ENCODE measurements around a stretch of chr1.

DNA sequence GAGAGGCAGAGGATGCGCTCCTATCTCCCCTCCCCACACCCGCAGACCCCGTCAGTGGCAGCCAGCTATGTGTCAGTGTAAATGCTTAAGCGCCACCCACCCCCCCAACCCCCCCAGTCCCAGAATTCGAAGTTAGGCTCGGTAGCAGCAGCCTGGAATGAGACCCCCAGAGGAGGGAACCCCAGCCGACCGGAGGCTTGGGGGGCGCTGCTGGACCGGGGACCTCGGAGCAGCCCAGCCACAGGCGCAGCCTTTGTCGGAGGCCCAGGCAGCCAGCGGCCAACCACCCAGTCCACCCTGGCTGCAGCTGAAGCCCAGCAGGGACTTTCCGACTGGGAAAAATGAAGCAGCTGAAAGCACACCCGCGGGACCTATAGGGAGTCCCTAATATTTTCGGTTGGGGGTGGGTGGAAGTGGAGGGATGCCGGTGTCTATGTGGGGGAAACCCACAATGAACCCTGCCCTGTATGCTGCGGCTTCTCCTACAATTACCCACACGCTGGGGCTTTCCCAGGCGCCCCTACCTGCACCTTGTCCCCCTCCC is 606 bp downstream of the CCDC28B start:
- PRO-cap, 2 experiments: no peak in any of the 2 experiments

DNA sequence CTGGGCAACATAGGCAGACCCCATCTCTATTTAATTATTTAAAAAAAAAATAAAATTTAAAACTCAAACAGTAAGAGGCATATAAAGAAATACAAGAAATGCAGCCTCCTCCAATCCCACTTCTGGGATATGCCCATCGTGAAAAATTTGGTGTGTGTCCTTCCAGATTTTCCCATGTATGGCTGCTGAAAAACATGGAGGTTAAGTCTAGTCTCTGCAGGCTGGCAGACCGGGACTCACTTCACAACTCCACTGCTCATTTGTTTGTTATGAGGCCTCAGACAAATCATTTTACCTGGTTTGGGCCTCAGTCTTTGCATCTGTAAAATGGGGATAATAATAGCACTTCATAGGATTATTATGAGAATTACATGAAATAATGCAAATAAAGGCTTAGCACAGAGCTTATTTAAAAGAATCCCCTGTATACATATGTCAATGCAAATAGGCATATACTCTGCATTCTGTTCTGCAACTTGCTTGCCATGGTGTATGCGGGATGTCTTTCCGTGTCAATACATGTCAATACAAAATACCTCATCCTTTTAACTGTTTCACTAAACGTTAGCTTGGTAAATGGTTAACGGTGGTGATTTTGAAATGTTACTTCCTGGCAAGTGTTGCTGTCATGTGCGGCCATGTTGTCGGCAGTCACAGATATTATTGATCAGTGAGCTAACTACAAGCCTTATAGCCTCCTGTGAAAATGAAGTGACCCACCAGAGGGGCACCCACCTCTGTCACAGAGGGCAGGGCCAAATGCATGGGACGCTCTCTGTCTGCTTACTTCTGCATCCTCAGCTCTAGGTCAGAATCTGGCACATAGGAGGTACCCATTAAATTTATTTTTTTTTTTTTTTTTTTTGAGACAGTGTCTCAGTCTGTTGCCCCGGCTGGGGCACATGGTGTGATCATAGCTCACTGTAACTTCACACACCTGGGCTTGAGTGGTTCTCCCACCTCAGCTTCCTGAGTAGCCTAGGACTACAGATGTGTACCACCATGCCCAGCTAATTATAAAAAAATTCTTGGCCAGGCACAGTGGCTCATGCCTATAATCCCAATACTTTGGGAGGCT is 4.2 kb downstream of the LCK start:
- PRO-cap, 2 experiments: peak in 2 of 2 experiments; most common plus-strand start position 656 of the sequence (in 1); most common minus-strand start position 519 of the sequence (in 2)

- PRO-cap, 2 experiments: no peak in any of the 2 experiments
These were observed 18.0 kb upstream of the HDAC1 start for GRCh38 chr1:32273687-32274400.

- PRO-cap, 2 experiments: no peak in any of the 2 experiments
These were observed 10.2 kb downstream of the FAM229A start for GRCh38 chr1:32352232-32352389.

DNA sequence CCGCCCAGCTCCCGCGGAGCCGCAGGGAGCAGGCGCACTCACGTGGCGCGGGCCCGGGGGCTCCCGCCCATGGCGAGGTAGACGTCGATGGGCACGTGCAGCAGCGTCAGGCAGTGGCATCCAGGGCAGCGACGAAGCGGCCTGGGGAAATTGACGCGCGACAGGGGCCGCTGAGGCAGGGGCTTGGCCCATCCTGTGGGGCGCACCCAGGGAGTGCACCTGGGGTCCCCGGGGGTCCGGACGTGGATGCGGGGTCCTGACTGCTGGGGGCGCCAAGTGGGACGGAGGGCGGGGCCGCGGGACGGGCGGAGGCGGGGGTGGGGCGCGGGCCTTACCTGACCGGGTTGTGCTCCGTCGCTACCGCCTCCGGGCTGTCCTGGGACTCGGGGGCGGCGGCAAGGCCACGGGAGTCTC is 883 bp downstream of the FAM229A start:
- PRO-cap, 2 experiments: no peak in any of the 2 experiments

DNA sequence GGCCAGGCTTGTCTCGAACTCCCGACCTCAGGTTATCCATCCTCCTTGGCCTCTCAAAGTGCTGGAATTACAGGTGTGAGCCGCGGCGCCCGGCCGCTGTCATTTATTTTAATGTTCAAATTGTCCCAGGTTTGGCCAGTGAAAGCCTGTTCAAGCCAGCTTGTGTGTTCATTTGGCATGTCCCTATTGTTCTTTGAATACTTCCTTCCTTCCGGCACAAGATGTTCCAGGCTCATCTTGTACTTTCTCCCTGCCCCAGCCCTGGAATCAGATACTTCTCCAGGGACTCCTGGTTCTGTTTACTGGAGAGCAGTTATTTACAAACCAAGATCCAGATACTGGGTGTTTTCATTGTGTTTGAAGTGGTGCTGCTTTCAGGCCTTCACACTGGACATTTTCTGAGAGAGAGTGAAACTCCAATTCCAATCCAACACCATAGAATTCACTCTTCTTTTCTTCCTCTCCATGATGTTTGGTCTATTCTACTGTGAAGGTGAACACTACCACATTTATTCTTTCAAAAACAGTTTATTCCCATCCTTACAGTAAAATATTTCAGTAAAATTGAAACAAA is 37.1 kb downstream of the ZBTB8B start:
- PRO-cap, 2 experiments: no peak in any of the 2 experiments

DNA sequence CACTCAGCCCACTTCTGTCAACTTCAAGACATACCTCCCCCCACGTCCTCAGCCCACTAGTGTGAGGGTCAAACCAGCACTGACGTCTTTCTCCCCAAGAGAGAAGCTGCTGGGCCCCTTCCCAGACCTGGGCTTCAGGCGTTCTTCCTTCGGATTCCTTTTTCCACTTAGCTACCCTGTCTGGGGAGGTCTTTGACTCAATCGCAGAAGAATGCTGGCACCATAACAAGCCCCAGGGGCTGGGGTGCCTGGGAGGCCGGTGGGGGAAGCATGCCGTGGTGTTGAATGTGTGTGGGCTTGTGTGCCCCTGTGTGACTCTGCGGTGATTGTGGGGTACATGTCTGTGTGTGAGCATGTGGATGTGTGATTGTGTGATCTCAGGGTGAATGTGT is 850 bp upstream of the SYNC start:
- PRO-cap, 2 experiments: no peak in any of the 2 experiments

DNA sequence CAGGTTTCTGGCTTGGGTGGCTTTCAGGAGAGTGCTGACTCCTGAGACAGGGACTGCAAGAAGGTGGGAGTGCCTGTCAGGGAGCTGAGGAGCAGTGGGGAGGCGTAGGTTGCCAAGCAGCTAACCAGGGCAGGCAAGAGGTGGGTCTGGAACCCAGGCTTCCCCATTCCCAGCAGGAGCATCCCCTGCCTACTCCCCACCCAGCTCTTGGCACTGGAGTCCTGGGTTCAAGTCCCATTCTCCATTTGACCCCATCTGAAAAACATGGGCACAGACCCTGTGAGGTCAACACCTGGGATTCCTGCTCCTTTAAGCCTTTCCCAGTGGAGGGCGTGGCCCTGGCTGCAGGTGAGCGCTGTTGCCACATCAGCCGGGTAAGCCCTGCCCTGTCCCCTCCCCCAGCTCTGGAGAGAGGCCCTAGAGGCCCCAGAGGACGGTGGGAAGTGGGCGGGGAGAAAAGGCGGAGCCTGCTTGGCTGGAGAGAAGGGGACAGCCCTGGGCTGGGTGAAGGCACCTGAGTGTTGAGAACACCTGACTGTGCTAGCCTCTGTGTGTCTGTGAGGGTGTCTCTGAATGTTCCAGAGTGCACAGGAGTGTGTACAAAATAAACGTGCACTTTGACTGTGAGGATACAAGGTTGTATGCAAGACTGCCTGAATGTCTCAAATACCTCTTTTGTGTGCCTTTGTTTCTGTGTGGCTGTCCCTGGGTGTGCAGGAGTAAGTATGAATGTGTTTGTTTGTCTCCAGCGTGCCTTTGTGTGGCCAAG is 14.0 kb upstream of the SYNC start:
- PRO-cap, 2 experiments: no peak in any of the 2 experiments

DNA sequence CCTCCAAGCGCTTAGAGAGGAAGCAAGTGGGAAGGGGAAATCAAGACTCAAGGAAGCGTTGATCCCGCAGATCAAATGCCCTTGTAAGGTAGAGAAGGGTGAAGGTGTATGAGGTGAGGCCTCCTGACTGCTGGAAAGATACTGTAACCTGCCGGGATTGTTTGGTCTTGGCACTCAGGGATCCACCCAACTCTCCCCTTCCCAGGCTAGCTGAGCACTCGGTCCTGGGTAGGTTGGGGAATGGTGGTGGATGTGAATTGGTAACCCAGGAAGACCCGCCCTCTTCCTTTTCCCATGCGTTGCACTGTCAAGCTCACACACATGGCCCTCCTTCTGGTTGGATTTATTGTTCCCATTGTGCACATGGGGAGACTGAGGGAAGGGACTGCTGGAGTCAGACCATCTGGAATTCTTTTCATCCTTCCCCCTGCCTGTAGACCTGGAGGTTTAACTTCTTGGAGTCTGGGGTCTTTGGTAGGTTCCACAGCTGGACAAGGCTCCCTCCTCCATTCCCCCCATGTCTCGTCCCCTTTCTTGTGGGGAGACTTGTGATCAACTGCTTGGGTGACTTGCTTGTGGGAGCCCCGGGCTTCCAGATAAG is 16.5 kb downstream of the KIAA1522 start:
- PRO-cap, 2 experiments: no peak in any of the 2 experiments

DNA sequence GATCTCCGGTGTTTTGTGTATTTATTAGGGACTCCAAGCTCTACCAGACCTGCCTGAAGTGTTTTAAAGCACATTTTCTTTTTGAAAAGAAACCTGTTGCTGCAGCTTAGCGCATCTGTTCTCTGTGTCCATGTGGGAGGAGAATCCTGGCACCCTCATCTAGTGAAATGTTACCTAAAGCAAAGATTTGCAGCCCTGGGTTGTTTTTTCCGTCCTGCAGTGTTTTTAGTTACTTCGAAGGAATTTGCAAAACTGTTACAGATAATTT is 978 bp downstream of the S100PBP start:
- PRO-cap, 2 experiments: no peak in any of the 2 experiments

- PRO-cap, 2 experiments: no peak in any of the 2 experiments
These were observed 8.3 kb upstream of the RNF19B start for GRCh38 chr1:32972696-32973511.

DNA sequence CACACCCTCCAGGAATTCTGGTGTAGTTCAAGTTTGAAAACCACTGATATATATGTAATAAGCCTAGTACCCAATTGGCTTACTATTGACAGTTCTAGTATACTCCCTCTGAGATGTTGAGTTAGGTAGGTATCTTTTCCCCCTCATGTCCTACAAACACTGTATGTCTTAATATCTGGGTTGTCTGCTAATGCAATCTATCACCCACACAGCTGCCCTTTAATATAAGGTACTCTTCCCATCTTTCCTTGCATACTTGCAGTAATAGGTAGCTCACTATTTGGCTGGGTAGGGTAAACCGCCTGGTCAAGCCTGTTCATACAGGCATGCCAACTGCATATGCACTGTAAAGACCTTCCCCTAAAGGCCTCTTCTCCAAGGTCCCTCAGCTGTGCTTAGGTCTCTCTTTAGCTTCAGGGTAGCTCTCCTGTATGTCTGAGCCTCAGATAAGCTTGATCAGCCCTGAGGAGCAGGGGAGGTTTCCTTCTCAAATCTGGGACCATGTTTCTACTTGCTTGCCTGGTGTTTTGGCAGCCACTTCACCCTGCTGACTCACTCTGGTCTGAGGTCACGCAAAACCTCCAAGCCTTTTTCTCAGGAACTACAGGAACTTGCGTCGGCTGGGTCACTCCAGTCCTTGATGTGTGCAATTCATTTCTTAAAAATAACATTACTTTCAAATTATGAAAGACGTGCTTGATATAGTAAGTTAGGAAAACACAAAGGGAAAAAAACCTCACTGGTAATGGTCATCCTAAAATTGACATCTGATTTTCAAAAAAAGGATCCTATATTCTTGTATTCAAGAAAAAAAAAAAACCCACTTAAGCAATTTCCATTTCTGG is 24.5 kb upstream of the RNF19B start:
- PRO-cap, 2 experiments: no peak in any of the 2 experiments

GRCh38 chr1:33002559-33003406 is 33.9 kb downstream of the AK2 start:
- PRO-cap, 2 experiments: no peak in any of the 2 experiments

GRCh38 chr1:33008344-33009087 is 28.2 kb downstream of the AK2 start:
- PRO-cap, 2 experiments: no peak in any of the 2 experiments

- PRO-cap, 2 experiments: no peak in any of the 2 experiments
These were observed 4.6 kb downstream of the AK2 start for GRCh38 chr1:33031972-33032690.

- PRO-cap, 2 experiments: no peak in any of the 2 experiments
These were observed 13.6 kb upstream of the AK2 start for GRCh38 chr1:33050153-33050799.

- PRO-cap, 2 experiments: no peak in any of the 2 experiments
These were observed 25.1 kb downstream of the TRIM62 start for GRCh38 chr1:33156812-33157130.

GRCh38 chr1:33256625-33257864 is 753 bp downstream of the ZNF362 start:
- PRO-cap, 2 experiments: peak in 2 of 2 experiments; most common plus-strand start chr1:33257102 (in 2); most common minus-strand start chr1:33256911 (in 1)

DNA sequence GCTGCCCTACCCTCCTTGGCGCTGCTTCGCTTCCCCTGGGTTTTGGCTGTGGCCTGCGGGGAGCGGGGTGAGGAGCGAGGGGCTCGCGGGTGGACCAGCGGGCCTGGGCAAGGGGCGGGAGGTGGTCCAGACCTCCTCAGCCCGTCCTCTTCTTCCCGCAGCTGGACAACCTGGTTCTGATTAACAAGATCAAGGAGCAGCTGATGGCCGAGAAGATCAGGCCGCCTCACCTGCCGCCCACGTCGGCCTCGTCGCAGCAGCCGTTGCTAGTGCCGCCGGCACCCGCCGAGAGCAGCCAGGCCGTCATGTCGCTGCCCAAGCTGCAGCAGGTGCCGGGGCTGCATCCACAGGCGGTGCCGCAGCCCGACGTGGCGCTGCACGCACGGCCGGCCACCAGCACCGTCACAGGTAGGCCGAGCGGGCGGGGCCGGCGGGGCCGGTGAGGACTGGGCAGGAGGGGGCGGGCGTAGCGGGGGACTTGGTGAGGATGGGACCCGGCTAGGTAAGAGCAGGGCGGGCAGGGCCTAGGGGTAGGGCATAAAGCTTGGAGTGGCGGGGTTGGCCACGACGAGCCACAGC is 20.0 kb downstream of the ZNF362 start:
- PRO-cap, 2 experiments: no peak in any of the 2 experiments

GRCh38 chr1:33299719-33300687 is 20.9 kb downstream of the A3GALT2 start:
- PRO-cap, 2 experiments: no peak in any of the 2 experiments

Measured in Metastatic Liver Carcinoma in the Adrenal Gland (tissue), 2 donors.